Brain (tissue), 1 donor: ENCODE results near the genes TMEM145 and SMG9.

- RRBS: no CpG with 5 or more reads among the region's 6 CpGs
Observed at GRCh38 chr19:42279084-42279760, 10.2 kb downstream of the CIC start.

DNA sequence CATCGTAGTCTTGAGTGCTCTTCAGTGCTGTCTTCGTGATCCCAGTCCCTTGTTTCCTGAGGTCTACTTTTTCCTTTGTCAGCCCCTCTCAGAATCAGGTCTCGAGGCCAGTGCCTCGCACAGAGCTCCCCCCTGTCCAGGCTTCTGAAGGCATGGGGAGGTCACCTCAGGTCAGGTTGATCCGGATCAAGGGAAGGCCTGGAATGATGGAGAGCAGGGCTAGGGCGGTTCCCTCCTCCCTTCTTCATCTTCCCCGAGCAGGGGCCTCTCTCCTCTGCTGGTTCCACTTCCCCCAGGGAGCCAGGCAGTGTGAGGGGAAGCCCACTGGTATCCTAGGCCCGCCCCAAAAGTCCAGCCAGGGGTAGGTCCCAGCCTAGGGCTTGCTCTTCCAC, 16.4 kb downstream of the CIC start:
- RRBS: no CpG with 5 or more reads among the region's 8 CpGs

DNA sequence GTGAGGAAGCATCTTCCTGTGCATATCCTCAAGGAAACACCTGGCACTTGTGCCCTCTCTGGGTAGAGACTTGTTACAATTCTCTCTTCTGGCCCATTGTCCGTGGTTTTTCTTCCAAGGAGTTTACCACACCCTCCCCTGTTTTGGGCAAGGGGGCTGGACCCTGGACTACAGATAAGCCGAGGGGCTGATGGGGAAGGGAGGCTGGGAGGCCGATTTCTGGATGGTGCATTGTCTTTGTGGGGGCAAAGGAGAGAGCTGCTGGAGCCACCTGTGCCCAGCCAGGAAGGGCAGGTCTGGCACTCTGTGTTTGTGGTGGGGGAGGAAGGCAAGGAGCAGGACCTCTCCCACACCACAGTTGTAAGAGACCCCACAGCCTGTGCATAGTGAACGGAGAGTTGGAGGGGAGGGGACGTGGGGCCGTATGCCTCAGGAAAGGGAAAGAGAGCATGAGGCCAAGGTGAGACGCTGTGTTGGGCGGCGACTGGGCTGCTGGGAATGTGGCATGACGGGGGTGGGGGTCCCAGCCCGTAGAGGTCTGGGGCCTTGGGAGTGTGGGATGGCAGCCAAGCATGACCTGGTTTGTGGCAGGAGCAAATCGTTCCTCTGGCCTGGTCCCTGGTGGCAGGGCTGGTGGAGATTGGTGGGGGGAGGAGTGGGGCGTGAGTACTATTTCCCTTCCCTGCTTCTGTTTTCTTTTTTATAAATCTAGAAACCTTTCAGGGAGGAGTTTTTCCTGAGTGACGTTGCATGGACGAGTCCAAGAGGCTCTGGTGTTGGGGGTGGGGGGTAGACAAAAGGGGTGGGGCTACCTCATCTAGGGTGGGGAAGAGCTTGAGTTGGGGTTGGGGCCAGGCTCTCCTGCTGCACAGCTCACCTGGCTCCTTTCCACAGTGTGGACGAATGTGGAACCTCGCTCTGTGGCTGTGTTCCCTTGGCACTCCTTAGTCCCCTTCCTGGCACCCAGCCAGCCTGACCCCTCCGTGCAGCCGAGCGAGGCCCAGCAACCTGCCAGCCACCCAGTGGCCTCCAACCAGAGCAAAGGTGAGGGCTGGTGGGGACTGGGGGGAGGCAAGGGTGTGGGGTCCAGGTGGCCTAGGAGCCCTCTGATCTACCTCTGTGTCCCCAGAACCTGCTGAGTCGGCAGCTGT, 15.7 kb upstream of the PRR19 start:
- RRBS: no CpG with 5 or more reads among the region's 21 CpGs

DNA sequence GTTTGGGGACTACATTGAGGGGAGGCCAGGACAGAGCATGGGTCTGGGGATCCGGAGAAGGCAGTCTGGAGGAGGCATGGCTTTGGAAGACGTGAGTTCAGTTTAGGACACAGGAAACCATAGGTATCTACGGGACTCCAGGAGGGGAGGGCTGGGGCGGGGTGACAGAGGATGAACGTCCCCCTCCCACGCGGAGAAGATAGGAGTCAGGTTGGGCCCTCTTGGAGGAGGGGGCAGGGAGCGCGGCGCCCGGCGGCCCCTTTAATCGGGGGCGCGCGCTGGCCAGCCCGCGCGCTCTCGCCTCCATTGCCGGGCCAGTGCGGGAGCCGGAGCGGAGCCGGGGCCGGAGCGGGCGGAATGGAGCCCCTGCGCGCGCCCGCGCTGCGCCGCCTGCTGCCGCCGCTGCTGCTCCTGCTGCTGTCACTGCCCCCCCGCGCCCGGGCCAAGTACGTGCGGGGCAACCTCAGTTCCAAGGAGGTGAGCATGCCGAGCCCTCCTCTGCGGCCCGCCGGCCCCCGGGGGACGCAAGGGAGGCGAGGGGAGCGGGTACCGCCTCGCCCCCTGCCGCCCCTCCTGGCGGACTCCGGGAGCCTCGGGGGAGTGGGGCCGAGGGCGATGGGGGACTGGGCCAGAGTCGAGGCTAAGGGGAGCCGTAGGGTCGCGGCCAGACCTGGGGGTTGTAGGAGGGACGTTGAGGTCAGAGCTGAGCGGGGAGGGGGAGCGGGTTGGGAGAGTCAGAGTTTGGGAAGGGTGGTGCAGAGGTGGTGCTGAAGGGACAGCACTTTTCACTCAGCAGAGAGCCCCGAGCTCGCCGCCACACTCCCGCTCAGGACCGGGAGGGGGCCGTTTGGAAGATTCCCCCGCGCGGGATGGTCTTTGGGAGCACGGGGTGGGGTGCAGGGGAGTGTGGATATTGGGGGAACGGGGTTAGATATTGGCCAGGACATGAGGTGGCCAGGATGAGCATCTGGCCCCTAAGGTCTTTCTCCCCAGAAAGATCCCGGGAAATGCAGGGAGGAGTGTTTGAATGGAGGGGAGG, at the start of gene TMEM145:
TSS of gene TMEM145 (plus strand) at position 290 of the 1,039 bp plus-strand sequence.
- RRBS: 1% methylated on average over 36 of the region's 77 CpGs

DNA sequence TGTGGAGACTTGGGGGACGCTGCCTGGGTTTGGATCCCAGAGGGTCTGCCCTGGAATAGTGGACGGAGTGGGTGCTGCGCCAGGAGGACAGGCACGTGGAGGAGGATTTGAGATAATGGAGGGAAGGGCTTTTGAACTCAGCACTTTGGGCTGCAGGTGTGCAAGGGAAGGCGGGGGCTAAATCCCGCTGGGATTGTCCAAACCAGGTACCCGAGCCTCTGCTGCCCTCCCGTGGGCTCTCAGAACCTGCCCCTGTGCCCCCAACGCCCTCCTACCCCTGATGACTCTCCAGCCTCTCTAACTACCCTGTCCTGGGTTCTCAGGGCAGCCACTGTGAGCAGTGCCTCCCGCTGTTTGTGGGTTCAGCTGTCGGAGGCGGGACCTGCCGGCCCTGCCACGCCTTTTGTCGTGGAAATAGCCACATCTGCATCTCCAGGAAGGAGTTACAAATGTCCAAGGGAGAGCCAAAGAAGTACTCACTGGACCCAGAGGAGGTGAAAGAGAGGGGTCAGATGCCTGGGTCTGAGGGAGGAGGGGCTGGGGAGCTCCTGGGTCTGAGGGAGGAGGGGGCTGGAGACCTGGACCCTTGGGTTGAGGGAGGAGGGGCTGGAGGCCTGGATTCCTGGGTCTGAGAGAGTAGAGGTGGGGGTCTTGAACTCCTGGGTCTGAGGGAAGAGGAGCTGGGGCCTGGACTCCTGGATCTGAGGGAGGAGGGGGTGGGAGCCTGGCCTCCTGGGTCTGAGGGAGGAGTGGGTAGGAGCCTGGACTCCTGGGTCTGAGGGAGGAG, 20.0 kb downstream of the CNFN start:
- RRBS: no CpG with 5 or more reads among the region's 15 CpGs

GRCh38 chr19:42396289-42396736, 6.2 kb upstream of the CNFN start:
- RRBS: 3% methylated on average over 3 of the region's 8 CpGs

- RRBS: 1% methylated on average over 20 of the region's 71 CpGs
Observed at GRCh38 chr19:42422862-42423851, 4.0 kb downstream of the LIPE start.

- RRBS: no CpG with 5 or more reads among the region's 40 CpGs
Observed at GRCh38 chr19:42423852-42424504, 3.2 kb downstream of the LIPE start.

- RRBS: no CpG with 5 or more reads among the region's 9 CpGs
Observed at GRCh38 chr19:42447854-42448442, 5.2 kb upstream of the CXCL17 start.

DNA sequence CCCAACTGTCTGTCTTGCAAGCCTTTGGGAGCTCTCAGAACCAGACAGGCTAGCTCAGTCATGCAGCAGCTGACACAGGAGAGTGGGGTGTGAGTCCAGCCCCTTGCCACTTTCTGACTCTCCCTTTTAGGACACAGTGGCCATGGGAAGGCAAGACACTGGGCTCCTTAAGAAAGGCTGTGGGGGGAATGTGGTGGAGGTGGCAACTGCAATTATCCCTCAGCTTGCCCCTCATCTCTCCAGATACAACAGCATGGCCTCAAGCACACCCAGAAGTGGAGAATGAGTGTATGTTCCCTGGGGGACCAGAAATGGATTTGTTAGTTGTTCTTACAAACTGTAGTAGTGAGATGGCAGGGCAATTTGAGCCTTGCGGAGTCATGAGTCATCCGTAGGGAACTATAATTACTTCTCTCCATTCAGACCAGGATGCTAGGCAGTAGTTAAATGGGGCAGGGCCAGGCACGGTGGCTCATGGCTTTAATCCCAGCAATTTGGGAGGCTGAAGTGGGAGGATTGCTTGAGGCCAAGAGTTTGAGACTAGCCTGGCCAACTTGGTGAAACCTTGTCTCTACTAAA, 25.5 kb upstream of the CXCL17 start:
- RRBS: no CpG with 5 or more reads among the region's 3 CpGs

GRCh38 chr19:42558691-42558940, 30.3 kb upstream of the CEACAM1 start:
- RRBS: no CpG with 5 or more reads among the region's 5 CpGs

- RRBS: no CpG with 5 or more reads among the region's 11 CpGs
Observed at GRCh38 chr19:43360960-43361717, 7.7 kb downstream of the CD177 start.

- RRBS: no CpG with 5 or more reads among the region's 1 CpG
Observed at GRCh38 chr19:43469089-43469606, 3.7 kb upstream of the LYPD3 start.

DNA sequence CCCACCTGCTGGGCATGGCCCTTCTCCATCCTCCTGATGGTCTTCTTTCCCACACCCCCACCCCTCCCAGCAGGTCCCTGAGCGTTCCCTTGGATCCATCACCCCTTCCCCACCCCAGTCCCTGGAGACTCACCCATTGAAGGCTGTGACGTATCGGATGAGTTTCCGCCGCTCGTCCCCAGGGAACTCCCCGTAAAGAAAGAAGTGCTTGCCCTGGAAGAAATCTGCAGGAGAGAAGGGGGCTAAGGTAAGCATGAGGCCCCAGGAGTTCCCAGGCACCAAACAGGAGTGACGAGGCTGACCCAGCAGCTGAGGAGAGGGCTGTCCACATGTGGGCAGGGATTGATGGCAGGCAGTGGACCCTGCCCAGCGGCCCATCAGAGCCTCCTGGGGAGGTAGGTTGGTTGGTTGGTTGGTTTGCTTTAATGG, 11.0 kb downstream of the ZNF575 start:
- RRBS: no CpG with 5 or more reads among the region's 9 CpGs

GRCh38 chr19:43620160-43620537, 720 bp upstream of the ZNF428 start:
- RRBS: no CpG with 5 or more reads among the region's 9 CpGs

- RRBS: no CpG with 5 or more reads among the region's 3 CpGs
Observed at GRCh38 chr19:43665885-43666412, 4.0 kb downstream of the PLAUR start.

GRCh38 chr19:43700849-43701889, 14.7 kb upstream of the IRGC start:
- RRBS: no CpG with 5 or more reads among the region's 24 CpGs

GRCh38 chr19:43754822-43755458, at the start of gene SMG9:
Gene SMG9 (minus strand): TSS chr19:43754962.
- RRBS: 2% methylated on average over 24 of the region's 50 CpGs

DNA sequence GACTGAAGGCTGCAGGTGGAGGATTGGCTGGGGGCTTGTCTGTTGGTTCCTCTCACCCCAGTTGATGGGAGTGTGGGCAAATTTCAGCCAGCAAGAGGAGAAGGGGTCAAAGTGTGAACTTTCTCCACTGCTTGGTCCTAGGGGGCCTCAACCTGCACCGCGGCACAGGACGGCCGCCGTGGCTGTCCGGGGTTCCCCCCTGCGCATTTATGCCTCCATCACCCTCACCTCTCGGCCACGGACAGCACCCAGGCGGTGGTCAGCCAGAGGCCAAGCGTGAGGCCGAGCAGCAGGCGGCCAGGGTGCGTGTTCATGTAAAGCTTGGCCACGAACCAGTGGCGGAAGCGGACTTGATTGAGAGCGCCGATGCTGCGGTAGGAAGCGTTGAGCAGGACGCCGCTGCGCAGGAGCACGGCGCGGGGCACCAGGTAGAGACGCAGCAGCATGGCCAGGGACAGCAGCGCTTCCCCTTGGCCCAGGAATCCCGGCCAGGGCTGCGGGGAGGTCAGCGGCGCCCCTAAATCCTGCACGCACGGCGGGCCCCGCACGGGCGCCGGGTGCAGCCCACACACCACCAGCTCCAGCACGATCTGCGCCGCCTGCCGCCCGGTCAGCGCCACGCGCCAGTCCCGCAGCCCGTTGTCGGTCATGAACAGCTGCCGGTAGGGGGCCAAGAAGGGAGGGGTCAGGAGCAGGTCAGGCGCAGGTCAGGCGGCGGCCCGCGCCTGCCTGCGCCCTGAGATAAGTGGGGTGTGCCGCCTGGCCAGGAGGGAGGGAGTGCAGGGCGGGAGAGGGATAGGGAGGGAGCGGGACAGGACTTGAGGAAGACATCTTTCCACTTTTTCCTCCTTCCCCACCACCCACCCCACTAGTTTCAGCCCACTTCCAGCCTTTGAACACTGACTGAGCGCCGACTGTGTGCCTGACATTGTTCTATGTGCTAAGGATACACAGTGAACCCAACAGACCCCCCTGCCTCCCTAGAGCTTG, 6.5 kb downstream of the KCNN4 start:
- RRBS: 4% methylated on average over 23 of the region's 63 CpGs